ENCODE results near the genes NOLC1, C10orf95 and TRIM8.

DNA sequence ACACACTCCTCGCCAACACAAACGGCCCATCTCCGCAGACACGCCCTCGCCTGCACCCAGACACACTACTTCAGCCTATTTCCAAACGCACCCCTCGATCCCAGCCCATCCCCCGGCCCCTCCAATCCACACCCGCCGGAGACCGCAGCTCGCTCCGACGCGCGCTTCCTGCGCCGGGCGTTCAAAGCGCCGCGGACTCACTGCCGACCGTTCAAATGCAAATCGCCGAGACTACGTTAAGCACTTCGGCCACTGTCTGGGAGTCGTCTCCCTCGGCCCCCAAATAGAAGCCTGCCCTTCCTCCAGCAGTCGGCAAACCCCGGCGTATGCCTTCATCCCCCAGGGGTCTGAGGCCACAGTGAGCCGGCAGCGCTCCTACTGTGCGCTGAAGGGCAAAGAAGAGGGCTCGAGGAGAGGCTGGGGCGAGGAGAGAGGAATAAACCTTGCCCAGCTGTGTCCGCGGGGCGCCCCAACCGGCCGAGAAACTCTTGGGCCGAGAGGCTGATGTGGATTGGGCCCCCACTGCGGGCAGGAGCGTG, 3.2 kb upstream of the FGF8 start:
- PRO-cap, result bidirectional peak, plus-strand start at position 214 of the sequence, minus-strand start at position 175 of the sequence

DNA sequence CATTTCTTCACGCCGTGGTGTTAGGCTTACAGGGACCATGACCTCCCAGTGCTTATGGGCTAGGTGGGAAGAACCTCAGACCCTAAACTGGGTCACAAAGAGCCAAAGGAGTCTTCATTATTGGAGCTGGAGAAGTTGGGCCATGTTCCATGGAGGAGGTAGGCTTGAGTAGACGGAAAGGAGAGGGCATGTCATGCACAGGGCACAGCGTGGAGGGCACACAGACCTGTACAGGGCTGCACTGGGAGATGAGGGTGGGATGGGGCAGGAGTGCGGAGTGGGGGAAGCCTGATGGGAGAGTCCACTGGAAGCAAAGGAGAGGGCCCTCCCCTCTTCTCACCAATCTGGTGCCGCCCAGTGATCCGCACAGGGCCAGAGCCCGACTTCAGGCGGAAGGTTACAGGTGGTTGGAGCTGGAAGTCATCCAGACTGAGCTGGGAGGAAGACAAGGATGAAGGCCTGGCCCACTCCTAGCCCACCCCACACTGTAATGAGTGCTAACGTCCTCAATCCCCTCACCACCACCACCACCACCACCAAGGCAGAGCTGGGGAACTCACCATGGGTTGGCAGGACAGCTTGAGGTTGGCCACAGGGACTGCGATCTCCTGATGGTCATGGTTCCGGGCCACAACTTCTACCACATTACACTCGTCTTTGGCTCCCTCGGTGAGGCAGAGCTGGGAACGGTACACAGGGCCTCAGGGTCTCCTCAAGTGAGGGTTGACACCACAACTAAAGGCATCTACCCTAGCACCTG, 1.1 kb downstream of the NPM3 start:
- PRO-cap, result no peak

- PRO-cap, result no peak
Observed at GRCh38 chr10:101793954-101794162, 10.6 kb upstream of the NPM3 start.

- PRO-cap, result no peak
Observed at GRCh38 chr10:101809888-101811194, 7.9 kb downstream of the OGA start.

- PRO-cap, result no peak
Observed at GRCh38 chr10:102108016-102108540, 12.1 kb downstream of the LDB1 start.

DNA sequence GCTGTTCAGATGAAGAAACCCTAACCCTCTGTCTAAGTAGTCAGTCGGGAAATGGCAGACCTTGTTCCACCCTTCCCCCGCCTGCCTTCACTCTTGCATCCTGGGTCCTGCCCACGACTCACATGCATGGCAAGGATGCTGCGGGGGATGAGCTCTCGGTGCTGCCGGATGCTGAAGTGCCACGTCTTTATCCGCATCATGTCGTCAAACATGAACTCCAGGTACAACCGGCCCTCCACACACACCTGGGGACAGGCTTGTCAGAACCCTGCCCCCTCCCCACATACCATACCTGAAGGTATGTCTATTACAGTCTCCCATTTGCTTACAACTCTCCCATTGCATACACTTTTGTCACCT, 10.4 kb downstream of the LDB1 start:
- PRO-cap, result no peak

DNA sequence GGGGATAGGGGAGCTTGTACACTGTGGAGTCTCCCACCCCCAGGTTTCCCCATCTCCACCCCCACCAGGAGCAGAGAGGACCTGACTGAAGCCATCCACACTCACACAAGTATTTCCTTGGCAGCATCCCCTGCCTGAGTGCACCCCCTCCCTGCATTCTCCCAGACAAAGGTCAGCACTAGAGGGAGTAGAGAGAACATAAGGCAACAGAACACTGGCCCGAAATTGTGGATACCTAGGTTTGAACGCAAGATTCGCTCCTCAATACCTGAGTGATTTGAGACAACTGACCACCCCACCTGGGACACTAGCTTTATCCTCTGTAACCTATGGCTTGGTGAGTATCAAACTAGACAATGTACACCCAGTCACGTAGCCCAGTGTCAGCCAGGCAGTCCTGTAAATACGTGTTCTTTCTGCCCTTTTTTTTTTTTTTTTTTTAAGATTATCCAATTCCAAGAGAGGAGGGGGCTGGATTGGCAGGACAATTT, 1.9 kb upstream of the LDB1 start:
- PRO-cap, result no peak

- PRO-cap, result bidirectional peak, plus-strand start at chr10:102152389, minus-strand start at chr10:102152147
Observed at GRCh38 chr10:102151833-102153103, at the start of gene NOLC1. Gene NOLC1 (plus strand): TSS chr10:102152389.

GRCh38 chr10:102397175-102397878, 1.8 kb downstream of the NFKB2 start:
- PRO-cap, result no peak

DNA sequence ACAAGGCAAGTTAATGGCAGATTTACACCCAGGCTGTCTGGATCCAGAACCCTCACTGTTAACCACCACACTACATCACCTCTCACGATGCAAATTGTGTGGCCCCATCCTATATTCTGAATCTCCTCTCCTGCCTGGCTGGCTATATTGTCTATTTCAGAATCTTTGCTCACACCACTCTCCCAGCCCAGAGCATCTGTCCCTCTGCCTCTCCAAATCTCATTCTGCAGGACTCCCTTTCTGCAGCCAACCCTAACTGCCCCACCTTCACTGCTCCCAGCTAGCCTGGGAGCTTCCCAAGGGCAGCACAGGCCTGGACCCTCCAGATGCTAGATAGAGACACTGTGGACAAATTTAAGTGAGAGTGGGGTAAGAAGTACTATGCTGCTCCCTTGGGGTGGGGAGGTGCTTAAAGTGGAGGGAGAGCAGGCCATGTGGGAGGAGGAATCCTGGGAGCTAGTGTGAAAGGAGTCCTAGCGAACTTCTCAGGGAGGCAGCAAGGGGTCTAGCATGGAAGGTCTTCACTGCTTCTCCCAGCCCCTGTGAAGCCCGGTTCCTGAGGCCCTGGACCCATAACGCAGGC, 773 bp downstream of the CUEDC2 start:
- PRO-cap, result no peak

GRCh38 chr10:102451275-102452227, at the start of gene C10orf95:
Gene C10orf95 (minus strand): TSS chr10:102451543.
- PRO-cap, result unidirectional peak, minus-strand start at chr10:102451488; unidirectional peak, minus-strand start at chr10:102451543

- PRO-cap, result no peak
Observed at GRCh38 chr10:102452761-102453609, 1.6 kb upstream of the C10orf95 start.

GRCh38 chr10:102454675-102455415, 3.5 kb upstream of the C10orf95 start:
- PRO-cap, result unidirectional peak, minus-strand start at chr10:102455055

- PRO-cap, result no peak
Observed at GRCh38 chr10:102478942-102479615, 17.9 kb downstream of the MFSD13A start.

GRCh38 chr10:102631082-102631447, 13.2 kb upstream of the TRIM8 start:
- PRO-cap, result no peak

GRCh38 chr10:102643985-102644795, at the start of gene TRIM8:
Gene TRIM8 (plus strand): TSS chr10:102644479.
- PRO-cap, result bidirectional peak, plus-strand start at chr10:102644245, minus-strand start at chr10:102644199; bidirectional peak, plus-strand start at chr10:102644485, minus-strand start at chr10:102644417

DNA sequence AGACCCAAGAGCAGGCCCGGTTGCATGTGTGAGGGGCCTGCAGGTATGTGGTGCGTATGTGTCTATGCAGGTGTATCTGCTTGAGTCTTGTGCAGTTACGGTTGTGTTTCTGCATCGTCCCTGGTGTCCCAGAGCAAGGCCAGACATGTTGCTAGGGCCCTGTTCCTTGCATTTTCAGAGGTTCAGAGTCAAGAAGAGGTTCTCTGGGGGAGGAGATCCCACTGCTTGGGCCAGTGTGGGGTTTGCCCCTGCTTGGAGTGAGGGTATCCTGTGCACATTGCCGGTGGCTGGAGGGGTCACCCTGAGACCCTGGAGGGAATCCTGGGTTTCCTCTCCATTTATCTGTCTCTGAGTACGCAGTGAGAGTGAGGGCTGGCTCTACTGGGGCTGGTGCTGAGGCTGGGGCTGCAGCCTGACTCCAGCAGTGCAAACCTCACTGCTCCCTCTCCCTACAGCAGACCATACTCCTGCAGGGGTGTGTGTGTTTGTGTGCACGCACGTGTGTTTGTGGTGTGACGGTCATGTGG, 4.1 kb downstream of the TRIM8 start:
- PRO-cap, result no peak

DNA sequence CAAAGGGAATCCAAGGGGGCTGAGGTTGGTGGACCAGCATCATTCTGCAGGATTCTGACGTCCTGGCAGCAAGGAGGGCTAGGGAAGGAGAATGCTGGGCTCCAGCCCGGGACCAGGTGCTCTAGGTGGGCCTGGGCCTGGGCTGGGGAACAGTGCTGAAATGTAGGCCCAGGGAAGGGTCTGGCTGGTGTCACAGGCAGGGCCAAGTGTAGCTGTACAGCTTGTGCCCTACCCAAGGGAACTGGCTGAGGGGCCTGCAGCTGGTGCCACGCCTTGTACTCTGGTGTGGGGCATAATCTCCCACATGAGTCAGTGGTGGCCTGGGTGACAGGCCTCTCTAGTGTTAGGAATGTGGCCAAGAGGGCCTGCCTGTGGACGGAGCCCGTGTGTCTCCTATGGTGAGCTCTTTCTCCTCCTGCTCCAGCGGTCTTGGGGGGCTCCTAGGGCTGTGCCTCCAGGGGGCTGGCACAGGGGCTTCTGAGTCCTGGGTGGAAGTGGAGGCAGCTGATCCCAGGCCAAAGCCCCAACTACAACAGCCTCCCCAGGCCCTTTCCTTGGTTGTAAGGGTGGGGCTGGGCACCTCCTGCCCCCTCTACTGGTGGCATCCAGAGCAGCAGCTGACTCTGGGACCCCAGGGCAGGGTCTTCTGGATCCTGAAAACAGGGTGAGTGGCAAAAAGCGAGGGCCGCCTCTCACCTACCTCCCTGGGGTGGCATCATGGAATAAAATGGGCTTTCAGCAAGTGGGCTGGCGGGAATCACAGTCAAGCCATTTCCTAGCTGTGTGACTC, 25.3 kb downstream of the TRIM8 start:
- PRO-cap, result bidirectional peak, plus-strand start at position 346 of the sequence, minus-strand start at position 208 of the sequence

DNA sequence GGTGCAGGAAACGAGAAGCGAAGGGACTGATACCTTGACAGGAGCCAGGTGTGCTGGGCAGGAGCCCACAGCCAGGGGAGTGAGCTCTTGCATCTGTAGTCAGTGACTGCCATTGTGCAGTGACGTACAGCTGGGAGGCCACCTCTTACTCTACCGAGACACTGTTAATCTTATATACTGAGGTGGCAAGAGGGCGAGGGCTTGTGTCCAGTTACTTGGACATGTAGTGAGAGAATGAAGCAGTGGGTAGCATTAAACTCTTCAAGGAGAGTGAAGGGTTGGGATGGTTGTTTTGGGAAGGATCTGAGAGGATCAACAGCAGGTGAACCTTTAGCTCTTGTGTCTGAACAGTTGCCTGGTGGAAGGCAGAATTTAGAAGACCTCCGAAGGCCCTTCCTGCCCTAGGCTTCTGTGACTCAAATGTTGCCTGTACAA, 34.5 kb downstream of the WBP1L start:
- PRO-cap, result no peak

GRCh38 chr10:102834066-102834562, 3.1 kb downstream of the CYP17A1 start:
- PRO-cap, result no peak